ENCODE data around the gene SH3GLB2.

DNA sequence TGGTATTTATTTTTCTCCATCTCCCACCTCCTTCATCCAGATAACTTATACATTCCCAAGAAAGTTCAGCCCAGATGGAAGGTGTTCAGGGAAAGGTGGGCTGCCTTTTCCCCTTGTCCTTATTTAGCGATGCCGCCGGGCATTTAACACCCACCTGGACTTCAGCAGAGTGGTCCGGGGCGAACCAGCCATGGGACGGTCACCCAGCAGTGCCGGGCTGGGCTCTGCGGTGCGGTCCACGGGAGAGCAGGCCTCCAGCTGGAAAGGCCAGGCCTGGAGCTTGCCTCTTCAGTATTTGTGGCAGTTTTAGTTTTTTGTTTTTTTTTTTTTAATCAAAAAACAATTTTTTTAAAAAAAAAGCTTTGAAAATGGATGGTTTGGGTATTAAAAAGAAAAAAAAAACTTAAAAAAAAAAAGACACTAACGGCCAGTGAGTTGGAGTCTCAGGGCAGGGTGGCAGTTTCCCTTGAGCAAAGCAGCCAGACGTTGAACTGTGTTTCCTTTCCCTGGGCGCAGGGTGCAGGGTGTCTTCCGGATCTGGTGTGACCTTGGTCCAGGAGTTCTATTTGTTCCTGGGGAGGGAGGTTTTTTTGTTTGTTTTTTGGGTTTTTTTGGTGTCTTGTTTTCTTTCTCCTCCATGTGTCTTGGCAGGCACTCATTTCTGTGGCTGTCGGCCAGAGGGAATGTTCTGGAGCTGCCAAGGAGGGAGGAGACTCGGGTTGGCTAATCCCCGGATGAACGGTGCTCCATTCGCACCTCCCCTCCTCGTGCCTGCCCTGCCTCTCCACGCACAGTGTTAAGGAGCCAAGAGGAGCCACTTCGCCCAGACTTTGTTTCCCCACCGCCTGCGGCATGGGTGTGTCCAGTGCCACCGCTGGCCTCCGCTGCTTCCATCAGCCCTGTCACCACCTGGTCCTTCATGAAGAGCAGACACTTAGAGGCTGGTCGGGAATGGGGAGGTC, 3.8 kb upstream of the PHYHD1 start:
- PRO-cap, result bidirectional peak, plus-strand start at position 789 of the sequence, minus-strand start at position 493 of the sequence

DNA sequence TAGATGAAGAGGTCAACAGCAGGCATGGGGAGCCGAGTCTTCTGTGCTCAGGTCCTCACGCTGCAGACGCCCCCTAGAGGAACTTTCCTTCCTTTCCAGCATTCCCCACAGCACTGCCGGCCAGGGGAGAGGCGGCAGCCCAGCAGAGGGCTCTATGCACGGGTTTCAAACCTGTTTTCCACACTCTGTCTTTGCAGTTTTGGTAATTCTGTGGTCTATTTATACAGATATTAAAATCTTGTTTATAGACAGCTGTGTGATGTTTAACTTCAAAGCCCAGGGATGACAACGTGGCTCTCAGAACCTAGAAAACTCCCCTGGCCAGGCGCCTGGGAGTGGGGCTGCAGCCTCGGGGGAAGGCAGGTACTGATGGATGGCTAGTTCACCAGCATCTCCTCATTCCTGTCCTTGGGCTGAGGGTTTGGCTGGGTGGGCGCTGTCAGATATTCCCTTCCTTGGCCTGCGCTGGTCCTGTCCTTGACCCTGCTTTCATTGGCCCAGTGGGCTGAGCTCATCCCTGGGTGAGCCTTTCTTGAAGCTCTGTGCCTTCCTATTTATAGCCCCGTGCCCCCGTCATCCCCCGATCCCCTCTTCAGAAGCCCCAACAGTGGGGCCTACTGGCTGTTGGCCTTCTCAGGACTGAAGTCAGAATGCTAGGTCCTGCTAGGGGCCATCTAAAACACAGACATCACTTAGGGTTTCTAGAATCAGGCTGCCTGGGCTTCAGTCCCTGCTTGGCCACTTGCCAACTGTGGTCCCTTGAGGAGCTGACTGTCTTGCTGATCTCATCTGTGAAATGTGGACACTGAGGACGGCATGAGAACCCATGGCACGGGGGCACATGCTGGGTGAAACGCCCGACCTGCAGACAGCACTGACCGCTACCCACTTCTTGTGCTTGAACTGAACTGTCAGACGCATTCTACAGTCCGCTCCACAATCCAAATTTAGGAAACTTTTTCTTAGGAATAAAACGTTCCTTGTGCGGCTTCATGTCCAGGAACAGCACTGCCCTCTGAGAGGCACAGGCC, 21.0 kb downstream of the SH3GLB2 start:
- PRO-cap, result unidirectional peak, plus-strand start at position 108 of the sequence; unidirectional peak, plus-strand start at position 888 of the sequence

DNA sequence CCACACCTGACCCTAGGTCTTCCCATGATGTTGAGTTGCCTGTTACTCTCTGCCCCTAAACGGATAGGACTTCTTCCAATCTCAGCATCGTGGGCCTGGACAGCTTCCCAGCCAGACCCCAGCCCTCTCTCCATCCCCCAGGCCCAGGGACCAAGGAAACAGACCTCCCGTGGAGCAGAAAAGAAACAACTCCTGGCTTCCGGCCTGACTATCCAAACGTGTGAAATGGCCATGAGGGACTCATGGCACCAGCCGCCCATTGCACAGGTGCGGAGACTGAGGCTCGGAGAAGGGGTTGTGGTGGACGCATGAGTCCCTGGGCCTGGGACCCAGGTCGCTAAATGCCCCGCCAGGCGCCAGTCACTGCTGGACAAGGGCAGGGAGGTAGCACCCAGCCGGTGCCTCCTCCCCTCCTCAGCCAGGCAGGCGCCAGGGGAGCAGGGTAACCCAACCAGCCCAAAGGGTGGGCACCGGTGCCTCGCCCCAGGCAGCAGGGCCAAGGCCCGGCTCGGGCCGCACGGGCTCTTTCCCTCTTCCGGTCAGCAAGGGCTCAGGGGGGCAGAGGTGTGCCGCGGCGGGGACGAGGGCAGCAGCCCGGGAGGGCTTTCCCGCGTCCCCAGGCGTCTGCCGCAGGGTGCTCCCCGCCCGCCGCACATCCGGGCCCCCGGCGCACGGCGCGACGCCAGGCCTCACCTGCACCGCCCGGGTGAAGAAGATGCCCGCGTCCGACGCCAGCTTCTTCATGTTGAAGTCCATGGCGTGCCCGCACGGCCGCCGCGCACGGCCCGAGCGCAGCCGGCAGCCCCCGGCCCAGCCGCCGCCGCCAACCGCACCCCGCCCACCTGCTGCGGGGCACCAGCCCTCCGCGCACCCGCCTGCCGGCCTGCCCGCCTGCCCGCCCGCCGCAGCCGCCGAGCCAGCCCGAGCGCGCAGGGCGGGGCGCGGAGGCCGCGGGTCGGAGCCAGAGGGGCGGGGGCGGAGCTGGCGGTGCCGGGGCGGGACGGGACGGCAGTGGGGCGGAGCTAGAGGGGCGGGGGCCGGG, at the start of gene SH3GLB2:
Gene SH3GLB2 (minus strand): TSS at position 933 of the 1,042 bp plus-strand sequence.
- PRO-cap, result bidirectional peak, plus-strand start outside the sequence, minus-strand start at position 910 of the sequence

DNA sequence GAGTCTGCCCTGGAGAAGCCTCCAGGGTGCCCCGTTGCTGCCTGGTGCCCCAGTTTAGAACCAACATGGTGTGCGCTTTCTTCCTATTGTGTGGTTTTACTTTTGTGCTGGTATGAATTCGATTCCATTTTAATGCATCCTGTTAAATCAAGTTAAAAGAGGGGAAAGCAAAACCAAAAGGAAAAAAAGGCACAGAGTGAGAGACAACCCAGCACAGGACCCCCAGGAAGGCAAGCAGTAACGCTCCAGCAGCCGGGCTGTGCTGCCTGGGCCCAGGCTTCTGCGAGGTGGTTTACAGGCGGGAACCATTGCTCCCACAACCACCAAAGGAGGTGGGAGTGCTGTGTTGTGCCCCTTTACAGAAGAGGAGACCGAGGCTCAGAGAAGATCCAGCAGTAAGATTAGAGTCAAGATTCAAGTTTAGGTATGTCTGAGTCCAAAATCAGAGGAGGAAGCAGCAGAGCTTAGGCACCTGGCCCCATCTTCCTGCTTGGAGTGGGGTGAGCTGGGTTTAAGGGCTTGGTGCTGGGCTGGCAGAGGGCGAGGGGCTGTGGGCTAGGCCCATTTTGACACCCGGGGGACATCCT, 12.3 kb upstream of the DOLPP1 start:
- PRO-cap, result no peak

DNA sequence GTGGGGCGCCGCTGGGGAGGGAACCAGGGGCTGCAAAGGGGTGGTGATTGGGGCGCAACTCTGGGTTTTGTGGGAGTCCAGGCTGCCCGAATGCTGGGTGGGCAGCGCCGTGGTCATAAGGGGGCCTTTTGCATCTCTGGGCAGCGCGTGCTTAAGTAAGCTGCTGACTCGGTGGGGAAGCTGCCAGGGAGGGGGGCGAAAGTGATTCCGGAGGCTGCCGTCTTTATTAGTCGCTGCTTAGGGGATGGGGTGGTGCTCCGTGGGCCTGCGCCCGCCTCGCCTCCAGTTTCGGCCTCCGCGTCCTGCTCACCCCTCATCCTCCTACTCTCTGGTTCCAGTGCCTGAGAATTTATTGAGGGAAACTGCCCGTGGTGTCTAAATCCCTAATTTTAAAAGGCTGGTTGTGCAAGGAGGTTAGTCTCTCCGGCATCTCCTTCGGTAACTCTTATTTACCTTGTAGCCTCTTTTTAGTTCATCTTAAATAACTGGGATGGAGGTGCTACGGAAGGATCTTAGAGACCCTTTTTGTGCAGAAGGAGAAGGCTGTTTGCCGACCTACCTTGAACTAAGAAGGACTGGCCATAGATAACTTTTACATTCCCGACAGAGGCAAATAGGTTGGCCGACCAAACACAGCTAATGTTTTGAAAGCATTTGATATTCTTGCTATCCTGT, 721 bp downstream of the PTPA start:
- PRO-cap, result no peak

GRCh38 chr9:129114672-129115020, 3.4 kb downstream of the PTPA start:
- PRO-cap, result no peak

- PRO-cap, result bidirectional peak, plus-strand start at chr9:129178430, minus-strand start at chr9:129178257
Observed at GRCh38 chr9:129178383-129178867, 364 bp upstream of the IER5L start.

GRCh38 chr9:129182532-129183099, 4.6 kb upstream of the IER5L start:
- PRO-cap, result no peak

DNA sequence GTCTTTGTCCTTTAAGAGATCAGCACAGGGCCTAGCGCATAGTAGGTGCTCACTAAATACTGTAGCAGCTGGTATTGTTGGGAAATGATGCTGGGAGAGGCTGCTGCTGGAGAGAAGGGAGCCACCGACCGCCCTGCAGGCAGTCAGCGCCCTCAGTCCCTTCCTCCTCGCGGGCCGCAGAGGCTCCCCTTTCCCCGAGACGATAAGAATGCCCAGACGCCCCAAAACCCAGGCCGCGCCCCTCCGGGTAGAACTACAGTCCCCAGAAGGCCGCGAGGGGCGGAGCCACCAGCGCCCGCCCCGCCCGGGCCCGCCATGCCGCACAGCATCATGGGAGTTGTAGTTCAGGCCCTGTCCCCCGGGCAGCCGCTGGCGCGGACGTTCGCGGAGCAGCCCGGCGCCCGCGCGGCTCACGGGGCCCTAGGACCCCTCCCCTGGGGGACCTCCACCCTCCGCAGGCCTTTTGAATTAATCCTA, 24.6 kb upstream of the IER5L start:
- PRO-cap, result unidirectional peak, plus-strand start at position 347 of the sequence

DNA sequence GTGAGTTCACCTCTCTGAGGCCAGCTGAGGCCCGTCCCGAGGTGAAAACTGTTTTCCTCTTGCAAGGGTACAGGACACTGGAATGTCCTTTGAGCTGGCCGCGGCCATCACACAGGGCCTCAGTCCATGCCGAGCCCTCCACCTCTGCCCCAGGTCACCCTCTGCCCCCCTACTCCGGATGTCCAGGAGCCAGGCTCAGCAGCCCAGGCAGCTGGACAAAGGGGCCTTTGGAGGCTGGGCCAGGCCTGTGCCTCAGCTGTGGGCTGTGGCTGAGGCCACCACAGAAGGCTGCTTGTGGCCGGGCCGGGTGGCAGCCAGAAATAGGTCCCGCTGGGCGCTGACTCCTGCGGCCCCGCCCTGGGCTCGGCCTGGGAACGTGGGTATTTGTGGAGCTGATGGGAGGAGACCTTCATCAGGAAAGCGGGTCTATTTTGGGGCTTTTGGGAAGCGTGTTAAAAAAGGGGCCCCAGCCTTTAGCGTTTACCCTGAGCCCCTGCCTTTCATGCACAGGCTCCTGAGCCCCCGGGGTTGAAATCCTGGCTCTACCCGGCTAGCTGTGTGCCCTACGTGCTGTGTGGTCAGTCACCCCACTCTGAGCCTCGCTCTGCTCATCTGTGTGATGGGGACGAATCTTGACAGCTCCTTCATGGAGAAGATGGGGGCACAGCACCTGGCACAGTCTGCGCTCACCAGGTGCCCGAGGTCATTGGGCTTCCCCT, 75.1 kb upstream of the IER5L start:
- PRO-cap, result unidirectional peak, plus-strand start at position 283 of the sequence

- PRO-cap, result no peak
Observed at GRCh38 chr9:129339157-129339672, 161.2 kb upstream of the IER5L start.

GRCh38 chr9:129344693-129345058, 166.6 kb upstream of the IER5L start:
- PRO-cap, result no peak

- PRO-cap, result no peak
Observed at GRCh38 chr9:129432305-129432682, 188.6 kb downstream of the C9orf50 start.

DNA sequence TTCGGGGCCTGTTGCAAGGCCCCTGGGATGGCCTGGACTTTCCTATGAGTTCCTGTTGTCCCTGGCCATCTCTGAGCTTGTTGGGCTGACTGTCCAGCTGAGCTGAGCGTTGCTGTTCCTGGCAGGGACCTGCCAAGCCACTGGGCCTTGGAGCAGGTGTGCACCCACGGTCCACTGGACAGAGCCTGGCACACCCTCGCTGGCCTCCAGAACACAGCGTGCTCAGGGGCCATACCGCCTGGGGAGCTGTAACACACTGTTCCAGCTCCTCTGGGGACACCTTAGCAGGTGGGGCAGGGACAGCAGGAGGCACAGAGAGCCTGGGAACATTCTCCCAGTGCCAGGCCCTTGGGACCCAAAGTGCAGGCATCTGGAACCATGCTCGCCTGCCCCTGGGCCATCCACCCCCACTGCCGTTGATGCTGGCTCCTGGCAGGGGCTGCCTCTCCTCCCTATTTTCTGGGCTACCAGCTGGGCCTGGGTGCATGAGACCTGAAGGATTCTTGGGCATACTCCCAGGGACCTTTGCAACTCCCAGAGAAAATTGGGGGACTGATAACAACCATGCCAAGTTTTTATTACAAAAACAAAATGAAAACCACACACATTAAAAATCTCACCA, 188.1 kb downstream of the C9orf50 start:
- PRO-cap, result no peak

DNA sequence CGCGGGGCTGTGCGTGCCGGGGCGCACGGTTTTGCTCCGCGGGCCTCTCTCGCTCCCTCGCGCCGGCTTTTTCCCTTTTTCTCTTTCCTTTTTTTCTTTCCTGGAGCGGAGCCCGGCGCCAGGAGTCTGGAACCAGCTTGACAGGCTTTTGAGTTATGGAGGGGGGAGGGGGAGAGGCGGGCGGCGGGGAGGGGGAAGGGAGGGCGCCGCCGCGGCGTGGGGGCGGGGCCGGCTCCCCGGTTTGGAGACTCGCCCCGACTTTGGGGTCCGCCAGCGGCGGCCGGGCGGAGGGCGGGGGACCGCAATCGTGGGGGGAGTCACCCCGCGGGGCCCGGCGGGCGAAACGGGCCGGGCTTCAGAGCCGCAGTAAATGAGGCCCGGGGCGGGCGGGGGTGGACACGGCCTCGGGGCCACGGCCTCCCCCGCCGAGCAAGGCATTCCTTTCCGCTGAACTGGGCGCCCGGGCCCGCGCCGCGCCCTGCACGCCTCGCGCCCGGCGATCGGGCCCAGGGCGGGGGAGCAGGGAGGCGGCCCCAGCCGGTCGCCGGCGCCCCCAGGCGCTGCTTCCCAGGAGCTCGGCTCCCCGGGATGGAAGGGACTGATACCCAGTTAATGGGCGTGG, 138.3 kb downstream of the C9orf50 start:
- PRO-cap, result bidirectional peak, plus-strand start at position 266 of the sequence, minus-strand start at position 72 of the sequence; bidirectional peak, plus-strand start at position 490 of the sequence, minus-strand start at position 454 of the sequence

DNA sequence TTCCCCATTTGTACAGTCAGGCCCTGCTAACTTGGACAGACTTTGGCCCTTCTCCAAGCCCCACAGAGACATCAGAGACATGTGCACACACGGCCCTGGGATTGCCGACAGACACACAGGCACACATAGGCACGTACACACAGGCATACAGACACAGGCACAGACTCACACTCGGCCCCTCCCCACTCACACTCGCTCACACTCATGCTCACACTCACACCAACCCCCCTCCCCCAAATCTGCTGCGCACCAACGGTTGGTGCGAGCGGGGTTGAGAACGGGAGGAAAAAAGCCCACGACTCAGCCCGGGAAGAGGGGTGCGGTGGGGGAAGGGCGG, 133.0 kb downstream of the C9orf50 start:
- PRO-cap, result no peak

DNA sequence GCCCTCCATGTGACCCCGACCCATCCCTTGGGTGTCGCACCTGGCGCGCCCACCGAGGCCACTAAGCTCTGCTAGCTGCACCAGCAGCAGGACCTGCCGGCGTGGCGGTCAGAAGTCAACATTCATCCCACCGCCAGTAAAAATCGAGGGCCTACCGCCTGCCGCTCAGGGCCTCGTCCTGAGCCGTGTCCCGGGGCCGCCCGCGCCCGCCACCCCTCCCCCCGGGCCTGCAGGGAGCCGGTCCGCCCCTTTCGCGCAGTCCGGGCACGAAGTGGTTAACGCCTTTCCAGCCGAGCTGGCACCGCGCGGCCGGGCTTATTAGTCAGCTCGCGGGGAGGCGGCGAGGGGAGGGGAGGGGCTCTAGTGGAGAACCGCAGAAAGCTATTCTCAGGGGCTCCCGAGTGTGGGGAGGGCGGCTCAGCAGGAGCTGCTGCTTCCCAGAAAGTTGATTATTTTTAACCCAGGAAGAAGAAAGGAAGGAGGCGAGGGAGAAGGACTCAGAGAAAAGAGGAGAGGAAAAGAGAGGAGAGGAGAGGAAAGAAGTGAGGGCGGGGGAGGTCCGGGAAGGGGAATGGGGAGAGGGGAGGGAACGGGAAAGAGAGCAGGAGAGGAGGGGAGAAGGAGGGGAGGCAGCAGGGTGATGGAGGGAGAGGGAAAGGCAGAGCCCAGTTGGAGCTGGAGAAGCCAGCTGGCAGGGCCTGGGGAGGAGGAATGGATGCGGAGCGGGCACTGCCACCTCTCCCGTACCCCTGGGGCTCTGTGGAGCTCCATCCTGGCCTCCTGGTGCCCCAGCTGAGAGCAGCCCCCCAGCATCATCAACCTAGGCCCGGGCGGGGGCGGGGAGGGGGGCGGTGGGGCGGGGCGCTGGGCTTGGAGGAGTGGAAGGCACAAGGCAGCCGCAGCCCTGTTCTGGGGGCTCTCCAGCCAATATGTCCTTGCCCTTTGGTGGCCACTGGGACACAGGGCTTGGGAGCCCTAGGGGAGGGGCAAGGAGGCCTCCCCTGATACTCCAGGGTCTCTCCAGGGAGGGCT, 124.1 kb downstream of the C9orf50 start:
- PRO-cap, result bidirectional peak, plus-strand start at position 390 of the sequence, minus-strand start at position 217 of the sequence; bidirectional peak, plus-strand start at position 668 of the sequence, minus-strand start at position 573 of the sequence; bidirectional peak, plus-strand start outside the sequence, minus-strand start at position 794 of the sequence

DNA sequence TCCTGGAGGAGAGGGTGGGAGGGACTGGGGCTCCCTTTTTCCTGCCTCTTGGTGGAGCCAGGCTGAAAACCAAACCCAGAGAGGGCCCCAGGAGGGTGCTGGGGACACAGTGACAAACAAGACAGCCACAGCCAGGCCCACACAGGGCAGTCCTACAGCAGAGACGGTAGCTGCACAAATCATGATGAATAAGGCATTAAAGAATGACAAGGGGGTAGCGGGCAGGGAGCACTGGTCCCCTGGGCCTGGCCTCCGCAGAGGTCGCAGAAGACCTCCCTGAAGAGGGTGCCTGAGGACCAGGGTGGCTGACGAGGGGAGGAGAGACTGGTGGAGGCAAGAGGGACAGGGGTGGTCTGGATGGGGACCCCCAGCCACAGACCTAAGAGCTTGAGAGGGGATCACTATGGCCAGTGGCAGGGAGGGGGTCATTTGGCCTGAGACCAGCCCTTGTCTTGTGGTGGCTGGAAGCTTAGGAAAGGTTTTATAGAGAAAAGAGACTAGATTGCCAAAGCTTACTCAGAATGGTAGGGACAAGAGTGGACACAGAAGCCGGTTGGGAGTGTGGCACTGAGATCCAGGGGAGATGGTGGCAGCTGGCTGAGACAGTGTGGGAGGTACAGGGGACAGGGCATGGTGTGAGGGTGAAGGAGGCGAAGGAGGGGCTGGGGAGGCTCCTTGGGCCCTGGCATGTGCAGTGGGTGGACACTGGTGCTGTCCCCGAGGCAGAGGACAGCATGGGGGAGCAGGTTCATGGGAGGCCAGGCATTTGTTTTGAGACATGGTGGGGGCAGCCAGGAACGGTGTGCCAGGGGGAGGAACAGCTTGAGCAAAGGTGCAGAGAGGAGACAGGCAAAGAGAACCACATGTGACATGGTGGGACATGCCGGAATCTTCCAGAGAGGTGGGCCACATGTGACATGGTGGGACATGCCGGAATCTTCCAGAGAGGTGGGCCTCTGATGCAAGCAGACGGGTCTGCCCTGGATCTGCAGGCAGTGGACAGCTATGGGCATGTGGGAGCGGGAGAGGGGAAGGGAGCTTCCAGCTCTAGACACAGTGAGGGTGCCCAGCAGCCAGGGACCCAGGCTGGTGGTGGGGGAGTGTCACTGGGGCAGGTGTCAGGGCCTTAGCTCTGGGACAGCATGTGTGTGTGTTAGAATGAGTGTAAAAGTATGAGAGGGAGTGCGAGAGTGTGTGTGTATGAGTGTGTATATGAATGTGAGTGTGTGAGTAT, 122.9 kb downstream of the C9orf50 start:
- PRO-cap, result bidirectional peak, plus-strand start at position 78 of the sequence, minus-strand start outside the sequence; bidirectional peak, plus-strand start at position 519 of the sequence, minus-strand start at position 181 of the sequence; bidirectional peak, plus-strand start at position 703 of the sequence, minus-strand start at position 637 of the sequence

DNA sequence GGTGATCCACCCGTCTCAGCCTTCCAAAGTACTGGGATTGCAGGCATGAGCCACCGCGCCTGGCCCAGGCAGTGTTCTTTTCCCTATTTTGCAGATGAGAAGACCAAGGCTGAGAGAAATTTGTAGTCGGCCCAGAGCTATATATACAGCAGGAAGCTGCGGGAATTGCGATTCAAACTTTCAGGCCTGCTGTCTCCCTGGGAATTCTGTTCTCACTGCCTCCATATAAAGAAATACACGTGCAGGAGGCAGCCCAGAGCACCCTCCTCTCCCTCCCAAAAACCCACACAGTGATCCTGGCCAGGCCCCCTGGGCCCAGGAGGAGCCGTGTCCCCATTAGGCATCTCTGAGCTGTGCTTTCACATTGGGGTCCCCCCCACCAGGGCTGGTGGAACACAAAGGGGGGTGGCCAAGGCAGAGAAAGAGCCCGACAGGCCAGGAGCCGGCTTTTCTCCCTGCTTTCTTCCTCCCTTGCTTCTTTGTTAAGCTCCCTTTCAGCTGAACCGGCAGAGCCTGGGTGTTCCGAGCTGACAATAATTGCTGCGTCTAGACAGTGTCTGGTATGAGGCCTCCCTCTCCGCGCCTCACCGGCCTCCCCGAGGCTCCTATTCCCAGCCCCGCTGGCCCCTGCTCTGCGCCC, 120.8 kb downstream of the C9orf50 start:
- PRO-cap, result bidirectional peak, plus-strand start at position 398 of the sequence, minus-strand start at position 116 of the sequence

DNA sequence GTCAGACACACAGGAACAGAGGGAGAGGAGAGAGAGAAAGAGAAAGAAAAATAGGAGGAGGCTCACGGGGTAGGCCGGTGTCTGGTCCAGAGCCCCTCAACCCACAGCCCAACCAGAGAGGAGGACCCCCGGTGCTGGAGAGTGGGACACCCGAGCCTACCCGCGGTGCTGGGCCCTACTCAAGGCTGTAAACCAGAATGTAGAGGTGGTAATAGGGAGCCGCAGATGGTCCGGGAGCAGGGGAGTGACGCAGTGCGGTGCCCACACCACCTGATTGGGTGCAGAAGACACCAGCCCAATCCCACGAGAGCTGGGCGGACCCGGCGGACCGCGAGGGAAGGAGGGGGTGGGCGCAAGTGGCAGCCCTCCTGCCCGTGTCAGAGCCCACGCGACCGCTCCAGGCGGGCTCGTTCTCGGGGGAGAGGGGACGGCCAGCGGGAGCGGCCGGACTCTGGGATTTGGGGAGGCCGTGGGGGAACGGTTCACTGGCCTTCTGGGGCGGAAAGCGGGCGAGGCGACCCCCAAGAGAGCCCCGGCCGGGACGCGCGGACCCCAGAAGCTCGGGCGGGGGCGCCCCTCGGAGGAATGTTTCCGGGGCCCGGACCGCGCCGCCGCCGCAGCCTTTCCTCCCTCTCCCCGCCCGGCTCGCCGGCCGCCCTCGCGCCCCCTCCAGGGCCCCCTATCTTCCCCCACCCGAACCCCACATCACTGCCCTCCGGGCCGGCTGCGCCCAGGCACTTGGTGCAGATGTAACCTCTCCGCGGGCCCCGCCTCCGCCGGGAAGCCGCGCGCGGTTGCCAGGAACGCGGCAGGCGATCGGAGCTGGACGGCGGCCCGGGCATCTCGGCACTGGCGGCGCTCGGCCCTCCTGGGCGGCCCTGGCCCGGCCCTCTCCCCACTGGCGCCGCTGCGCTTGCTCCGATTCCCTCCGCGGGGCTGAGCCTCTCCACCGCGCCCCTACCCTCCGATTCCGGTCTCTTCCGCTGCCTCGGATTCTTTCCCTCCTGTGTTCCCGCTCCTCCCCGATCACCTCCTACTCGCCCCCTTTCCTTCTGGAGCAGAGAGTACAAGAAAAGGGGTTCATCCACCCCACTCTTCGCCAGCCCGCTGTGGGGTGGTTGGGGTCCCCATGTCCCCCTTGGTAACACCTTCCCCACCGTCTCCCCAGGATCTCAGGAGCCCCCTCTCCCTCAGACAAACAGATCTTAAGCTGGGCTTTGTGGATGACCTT, 70.9 kb downstream of the C9orf50 start:
- PRO-cap, result bidirectional peak, plus-strand start at position 410 of the sequence, minus-strand start at position 246 of the sequence; bidirectional peak, plus-strand start at position 849 of the sequence, minus-strand start at position 880 of the sequence

Measured in tibial artery (tissue), 1 donor.